Metastatic Breast Carcinoma in the Ovary (tissue), 3 donors: ENCODE data around the genes TMEM150B and ZNF784.

GRCh38 chr19:55088560-55089120, 13.0 kb downstream of the EPS8L1 start:
- PRO-cap, 3 experiments, result no peak in any of the 3 experiments

GRCh38 chr19:55096647-55097336, 20.6 kb downstream of the PPP1R12C start:
- PRO-cap, 3 experiments, result no peak in any of the 3 experiments

DNA sequence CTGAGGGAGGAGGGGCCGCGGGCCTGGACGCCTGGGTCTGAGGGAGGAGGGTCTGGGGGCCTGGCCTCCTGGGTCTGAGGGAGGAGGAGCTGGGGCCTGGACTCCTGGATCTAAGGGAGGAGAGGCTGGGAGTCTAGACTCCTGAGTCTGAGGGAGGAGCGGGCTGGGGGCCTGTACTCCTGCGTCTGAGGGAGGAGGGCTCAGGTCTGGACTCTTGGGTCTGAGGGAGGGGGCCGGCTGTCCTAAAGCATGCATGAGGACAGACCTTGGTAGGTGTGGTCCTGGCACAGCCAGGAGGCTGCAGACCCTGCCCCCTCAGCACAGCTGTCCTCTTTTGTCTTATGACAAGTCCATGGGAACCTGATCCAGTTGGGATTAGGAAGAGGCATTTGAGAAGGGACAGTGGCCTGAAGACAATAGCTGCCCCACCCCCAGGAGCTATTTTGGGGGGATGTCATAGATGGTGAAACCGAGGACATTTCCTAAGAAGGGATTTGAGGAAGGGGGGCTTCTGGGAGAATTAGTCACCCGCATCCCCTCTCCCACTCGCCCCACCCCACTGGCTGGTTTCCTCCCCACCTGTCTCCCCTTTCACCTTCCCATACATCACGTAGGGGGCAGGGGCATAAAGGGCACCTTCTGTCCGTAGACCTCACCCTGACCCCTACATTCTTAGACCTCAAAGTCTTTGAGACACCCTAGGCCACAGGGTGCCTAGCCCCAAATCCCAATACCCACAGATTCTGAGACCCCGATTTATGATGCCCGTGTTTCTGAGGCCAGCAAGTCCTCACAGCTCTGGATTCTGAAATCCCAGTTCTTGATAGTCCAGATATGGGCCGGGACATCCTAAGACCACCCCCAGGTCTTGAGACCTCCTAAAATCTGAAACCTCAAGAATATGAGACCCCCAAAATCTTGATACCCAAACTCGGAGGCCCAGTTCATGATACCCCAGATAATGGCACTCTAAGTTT, 984 bp downstream of the TNNT1 start:
- PRO-cap, 3 experiments, result no peak in any of the 3 experiments

GRCh38 chr19:55173185-55174480, 6.5 kb downstream of the SYT5 start:
- PRO-cap, 3 experiments, result peak in 1 of 3 experiments; most common plus-strand start chr19:55174292 (in 1); most common minus-strand start chr19:55174167 (in 1)

DNA sequence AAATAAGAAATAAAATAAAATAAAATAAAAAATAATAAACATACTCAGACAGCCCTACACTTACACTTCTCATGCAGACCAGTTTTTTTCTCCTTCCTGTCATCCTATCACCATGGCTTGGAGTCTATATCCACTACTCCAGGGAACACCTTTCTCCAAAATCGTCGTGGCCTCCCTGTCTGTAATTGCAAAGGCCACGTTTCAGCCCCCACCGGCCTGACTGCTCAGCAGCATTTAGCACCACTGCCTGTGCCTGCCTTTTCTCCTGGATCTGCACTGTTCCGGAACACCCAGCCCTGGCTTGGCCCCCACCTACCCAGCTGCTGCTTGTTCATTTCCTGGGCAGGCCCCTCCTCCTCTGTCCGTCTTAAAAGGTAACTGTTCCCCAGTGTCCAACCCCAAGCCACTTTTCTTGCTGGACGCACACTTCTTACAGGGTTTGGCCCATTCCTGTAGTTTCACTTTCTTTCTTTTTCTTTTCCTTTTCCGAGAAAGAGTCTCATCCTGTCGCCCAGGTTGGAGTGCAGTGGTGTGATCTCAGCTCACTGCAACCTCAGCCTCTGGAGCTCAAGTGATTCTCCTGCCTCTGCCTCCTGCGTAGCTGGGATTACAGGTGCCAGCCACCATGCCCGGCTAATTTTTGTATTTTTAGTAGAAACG, 8.6 kb upstream of the SYT5 start:
- PRO-cap, 3 experiments, result peak in 1 of 3 experiments; most common minus-strand start position 273 of the sequence (in 1)

DNA sequence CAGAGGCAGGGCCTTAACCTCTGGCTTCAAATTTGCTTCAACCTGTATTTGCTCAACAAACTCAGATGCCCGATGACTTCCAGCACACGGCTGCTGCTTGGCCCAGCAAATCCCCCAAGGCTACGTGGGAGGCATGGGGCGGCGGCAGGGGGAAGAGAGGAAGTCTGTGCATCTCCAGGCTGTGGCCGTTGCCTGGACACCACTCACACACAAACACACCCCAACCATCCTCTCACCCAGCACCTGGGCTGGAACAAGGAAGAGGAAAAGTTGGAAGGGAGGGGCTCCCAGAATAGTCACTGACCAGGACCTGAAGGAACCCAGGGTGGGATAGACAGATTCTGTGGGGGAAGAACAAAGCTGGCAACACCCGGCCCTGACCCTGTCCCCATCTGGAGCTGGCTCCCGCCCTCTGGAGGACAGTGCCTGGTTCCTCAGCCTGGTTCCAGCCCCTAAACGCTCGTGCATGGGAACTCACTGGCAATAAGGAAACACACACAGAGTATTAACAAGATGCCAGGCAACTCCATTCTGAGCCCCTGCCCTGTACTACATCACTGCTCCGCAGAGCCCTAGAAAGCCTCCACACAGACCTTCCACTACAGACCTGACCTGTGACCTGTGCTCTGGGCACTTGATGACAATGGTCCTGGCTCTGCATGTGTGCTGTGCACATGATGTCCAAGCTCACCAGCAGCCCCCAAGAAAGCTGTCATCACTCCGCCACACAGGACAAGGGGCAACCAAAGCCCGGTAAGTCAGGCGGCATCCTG, 11.1 kb downstream of the PPP6R1 start:
- PRO-cap, 3 experiments, result peak in 1 of 3 experiments; most common plus-strand start position 266 of the sequence (in 1)

- PRO-cap, 3 experiments, result no peak in any of the 3 experiments
Measured at GRCh38 chr19:55324551-55325199, 466 bp downstream of the TMEM150B start.

DNA sequence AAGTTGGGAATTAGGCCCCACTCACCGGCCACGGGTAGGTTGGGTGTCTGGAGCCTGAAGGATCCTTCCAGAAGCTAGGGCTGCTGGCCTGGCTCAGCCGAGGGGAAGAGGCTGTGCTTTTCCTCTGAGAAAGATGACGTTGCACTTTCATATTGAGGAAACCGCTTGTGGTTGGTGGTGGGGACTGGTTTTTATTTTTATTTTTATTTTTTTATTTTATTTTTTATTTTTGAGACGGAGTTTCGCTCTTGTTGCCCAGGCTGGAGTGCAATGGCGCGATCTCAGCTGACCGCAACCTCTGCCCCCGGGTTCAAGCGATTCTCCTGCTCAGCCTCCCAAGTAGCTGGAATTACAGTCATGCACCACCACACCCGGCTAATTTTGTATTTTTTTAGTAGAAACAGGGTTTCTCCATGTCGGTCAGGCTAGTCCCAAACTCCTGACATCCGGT, at the start of gene TMEM150B:
Gene TMEM150B (minus strand): TSS at position 95 of the 451 bp plus-strand sequence.
- PRO-cap, 3 experiments, result no peak in any of the 3 experiments

DNA sequence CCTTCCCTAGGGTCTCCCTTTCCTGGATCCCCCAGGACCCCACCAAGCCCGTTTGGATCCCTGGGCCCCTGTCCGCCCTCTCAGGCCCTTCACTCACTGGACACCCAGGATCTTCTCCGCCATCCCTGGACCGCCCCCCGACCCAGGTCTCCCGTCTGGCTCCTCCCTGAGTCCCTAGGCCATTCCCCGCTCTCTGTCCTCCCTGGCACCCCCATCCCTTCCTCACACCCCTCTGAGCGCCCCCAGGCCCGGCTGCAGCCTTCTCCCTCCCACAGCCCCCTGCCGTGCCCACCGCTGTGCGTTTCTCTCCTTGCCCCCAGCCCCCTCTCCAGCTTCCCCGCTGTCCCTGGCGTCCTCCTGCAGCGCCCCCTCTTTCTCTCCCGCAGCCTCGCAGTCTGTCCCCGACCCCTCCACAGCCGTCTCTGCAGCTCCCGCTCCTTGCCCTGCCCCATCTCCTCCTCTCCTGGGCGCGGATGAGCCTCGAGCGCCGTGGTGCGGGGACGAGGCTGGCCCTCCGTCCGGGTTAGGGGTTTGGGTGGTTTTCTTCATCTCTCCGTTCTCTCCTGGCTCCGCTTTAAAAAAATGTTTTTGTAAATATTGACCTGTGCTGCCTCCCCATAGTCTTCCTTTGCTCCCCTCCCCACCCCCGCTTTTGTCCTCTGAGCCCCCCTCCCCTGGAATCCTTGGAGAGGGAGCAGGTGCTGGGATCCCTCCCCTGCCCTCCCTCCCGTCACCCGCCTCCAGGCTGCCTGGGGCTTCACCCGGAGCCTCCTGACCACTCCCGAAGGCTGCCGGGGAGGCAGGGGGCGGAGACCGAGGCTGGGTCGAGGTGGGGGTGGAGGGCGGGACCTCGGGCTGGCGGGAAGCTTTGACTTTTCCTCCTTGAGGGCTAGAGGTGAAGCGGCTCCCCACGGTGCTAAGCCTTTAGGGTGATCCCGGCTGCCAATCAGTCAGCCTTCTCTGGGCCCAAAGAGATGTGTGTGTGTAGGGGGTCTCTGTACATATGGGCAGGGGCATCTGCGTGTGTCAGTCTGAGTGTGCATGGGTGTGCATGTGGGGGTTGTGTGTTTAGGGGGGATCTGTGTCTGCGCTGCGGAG, 1.2 kb downstream of the KMT5C start:
- PRO-cap, 3 experiments, result peak in 3 of 3 experiments; most common minus-strand start position 776 of the sequence (in 3)

DNA sequence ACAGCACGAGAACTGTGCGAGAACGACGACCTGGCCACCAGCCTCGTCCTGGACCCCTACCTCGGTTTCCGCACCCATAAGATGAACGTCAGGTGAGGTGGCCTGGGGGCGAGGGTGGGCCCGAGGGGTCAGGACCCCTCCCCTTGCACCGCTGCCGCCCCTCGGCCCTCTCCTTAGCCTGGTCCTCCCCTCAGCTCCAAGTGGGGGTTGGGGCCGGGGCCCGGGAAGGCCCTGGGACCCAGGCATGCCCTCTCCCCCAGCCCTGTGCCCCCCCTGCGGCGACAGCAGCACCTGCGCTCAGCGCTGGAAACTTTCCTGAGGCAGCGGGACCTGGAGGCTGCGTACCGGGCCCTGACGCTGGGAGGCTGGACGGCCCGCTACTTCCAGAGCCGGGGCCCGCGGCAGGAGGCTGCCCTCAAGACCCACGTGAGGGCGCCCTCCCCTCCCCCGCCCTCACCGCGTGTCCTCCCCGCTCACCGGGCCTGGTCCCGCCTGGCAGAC, 2.3 kb downstream of the KMT5C start:
- PRO-cap, 3 experiments, result no peak in any of the 3 experiments

- PRO-cap, 3 experiments, result no peak in any of the 3 experiments
Measured at GRCh38 chr19:55554280-55555253, 9.2 kb upstream of the SBK3 start.

- PRO-cap, 3 experiments, result peak in 1 of 3 experiments; most common minus-strand start chr19:55585771 (in 1)
Measured at GRCh38 chr19:55585591-55586411, 5.2 kb upstream of the ZNF579 start.

GRCh38 chr19:55611152-55611819, 5.8 kb downstream of the ZNF865 start:
- PRO-cap, 3 experiments, result no peak in any of the 3 experiments

- PRO-cap, 3 experiments, result peak in 3 of 3 experiments; most common plus-strand start chr19:55624402 (in 3); most common minus-strand start chr19:55624884 (in 2)
Measured at GRCh38 chr19:55623821-55625276, at the start of gene ZNF784. Gene ZNF784 (minus strand): TSS chr19:55624566.

DNA sequence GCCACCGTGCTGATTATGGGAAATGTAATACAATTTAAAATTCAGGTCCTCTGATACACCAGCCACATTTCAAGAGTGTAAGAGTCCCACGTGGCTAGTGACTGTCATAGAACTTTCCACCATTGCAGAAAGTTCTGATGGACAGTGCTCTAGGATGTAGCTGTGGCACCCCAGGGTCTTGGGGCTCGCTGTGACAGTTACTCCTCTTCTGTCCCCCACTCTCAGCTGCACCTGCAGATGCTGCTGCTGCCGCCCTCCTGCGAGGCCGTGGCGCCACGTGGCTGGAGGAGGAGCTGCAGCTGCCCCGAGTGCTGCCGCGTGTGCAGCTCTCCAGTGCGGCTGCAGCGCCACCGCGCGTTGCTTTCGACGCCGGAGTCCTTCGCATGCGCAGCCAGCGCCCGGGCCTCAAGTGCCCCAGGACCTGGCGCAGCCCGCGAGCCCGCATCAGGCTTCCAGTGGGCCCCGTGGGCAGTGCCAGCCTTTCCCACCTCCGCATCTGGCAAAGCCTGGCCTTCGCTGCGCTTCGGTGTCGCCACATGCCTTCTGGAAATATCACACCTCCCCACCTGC, 816 bp upstream of the ZNF580 start:
- PRO-cap, 3 experiments, result peak in 2 of 3 experiments; most common plus-strand start position 360 of the sequence (in 2); most common minus-strand start position 259 of the sequence (in 1)

GRCh38 chr19:55673922-55674921, 804 bp upstream of the EPN1 start:
- PRO-cap, 3 experiments, result no peak in any of the 3 experiments

DNA sequence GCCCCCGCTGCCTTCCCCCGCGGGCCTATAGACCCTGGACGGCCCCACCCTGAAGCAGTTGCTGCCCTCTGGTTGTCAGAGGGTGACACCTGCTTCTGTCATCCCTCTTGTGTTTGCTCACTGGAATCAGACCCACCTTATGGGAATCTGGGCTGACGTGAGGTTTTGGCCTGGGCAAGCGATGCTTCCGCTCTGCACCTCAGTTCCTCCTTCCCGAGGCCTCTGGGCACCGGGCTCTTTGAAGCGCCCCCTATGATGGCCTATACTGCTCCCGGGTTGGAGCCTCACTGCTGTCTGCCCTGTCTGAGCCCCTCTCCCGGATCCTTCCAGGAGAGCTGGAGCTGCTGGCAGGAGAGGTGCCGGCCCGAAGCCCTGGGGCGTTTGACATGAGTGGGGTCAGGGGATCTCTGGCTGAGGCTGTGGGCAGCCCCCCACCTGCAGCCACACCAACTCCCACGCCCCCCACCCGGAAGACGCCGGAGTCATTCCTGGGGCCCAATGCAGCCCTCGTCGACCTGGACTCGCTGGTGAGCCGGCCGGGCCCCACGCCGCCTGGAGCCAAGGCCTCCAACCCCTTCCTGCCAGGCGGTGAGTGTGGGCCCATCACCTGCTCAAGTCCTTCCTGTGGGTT, 19.5 kb downstream of the EPN1 start:
- PRO-cap, 3 experiments, result peak in 3 of 3 experiments; most common minus-strand start position 324 of the sequence (in 3)

- PRO-cap, 3 experiments, result no peak in any of the 3 experiments
Measured at GRCh38 chr19:55695027-55695616, 20.1 kb downstream of the EPN1 start.

DNA sequence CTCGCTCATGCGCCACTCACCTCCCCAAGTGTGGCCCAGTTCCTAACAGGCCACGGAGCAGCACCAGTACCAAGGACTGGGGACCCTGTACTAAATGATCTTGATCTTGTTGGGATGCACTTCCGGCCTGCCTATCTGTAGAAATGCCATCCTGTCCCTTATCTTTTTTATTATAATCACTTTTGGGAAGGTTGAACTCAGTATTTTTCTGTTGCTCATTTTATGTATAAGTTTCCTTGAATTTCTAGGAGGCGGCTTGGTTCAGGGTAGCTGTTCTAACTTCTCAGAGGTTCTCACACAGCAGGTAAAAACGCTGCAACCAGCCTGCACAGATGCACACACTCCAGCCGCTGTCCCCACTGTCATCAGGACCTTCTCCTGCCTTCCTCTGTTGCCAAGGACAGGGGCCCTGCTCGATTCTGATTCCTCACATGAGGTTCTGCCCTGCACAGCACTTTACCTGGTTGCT, 25.8 kb downstream of the ZNF787 start:
- PRO-cap, 3 experiments, result no peak in any of the 3 experiments

DNA sequence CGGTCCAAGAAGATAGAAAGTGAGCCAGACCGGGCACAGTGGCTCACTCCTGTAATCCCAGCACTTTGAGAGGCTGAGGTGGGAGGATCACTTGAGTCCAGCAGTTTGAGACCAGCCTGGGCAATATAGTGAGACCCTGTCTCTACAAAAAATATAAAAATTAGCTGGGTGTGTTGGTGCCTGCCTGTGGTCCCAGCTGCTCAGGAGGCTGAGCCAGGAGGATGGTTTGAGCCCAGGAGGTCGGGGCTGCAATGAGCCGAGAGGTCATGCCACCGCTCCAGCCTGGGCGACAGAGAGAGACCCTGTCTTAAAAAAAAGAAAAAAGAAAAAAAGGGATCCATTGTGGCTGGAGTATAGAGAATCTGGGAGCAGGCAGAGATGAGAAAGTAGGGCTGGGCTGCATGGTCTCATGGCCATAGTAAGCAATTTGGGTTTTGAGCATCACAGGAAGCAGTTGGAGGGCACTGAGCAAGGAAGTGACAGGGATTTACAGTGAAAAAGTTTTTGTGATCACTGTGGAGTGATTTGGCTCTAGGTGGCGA, 3.0 kb downstream of the ZNF444 start:
- PRO-cap, 3 experiments, result no peak in any of the 3 experiments